Umbilical cord (tissue), 2 donors: ENCODE measurements around a stretch of chr12.

DNA sequence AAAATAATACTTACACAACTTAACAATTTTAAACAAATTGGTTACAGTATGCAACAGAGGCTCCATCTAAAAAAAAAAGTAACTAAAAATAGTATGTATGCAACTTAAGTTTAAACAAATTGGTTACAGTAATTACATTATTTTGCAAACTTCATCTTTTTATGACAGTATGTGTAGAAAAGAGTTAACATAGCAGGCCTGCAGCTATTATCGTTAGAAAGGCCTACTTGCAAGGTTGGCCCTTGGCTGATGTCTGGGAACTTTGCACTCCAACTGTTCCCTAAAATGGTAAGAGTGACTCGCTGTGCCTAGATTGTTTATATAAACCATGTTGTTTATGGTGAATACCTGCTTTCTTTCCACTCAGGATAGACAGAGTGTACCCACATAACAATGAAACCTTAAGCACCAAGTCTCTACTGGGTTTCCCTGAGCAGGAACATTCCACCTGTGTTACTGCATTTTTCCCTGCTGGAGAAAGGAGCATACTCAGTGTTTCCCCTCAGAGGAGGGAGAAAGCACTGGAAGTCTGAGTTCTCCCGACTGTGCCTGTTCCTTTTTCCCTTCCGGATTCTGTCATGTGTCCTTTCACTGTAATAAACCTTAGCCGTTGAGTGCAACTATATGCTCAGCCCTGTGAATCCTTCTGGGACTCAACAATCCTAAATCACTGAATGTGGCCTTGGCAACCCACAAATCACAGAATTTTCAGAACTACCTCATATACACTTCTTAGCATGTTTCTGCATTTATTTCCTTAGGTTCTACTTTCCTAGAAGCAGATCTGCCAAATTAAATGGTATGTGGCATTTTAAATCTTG, 32.8 kb downstream of the ERP29 start:
- RAMPAGE, long total RNA, result no peak

- RAMPAGE, long total RNA, result no peak
Observed at GRCh38 chr12:112916137-112916700, 9.5 kb downstream of the OAS1 start.

DNA sequence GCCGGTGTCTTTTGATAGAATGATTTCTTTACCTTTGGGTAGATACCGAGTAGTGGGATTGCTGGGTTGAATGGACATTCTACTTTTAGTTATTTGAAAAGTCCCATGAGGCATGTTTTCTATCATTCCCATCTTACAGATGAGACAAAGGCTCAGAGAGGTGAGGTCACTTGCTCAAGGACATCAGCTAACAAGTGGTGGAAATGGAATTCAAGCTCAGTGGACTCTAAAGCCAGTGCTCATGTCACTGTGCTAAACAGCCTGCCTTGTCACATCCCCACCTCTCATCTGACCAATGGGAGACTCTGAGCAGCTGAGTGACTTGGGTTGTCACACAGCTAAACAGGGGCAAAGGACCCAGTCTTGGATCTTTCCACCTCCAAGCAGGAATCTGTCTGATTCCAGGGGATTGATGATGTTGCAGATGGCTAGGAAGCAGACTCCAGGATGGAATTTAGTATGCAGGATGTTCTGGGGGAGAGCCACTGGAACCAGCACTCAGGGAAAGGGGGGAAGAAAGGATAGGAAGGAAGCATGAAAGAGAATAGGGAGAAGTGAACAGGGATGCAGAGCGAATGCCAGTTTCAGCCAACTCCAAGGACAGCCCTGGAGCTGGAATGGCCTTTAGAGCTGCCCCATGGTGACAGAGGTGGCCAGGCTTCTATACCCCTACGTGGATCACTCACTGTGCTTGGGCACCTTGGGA, 11.8 kb downstream of the OAS1 start:
- RAMPAGE, long total RNA, result no peak

DNA sequence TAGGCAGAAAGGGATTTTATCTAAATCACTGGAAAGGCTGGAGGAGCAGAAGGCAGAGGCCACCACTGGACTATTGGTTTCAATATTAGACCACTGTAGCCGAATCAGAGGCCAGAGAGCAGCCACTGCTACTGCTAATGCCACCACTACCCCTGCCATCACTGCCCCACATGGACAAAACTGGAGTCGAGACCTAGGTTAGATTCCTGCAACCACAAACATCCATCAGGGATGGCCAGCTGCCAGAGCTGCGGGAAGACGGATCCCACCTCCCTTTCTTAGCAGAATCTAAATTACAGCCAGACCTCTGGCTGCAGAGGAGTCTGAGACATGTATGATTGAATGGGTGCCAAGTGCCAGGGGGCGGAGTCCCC, 7.2 kb upstream of the OAS2 start:
- RAMPAGE, long total RNA, result no peak

- RAMPAGE, long total RNA, result no peak
Observed at GRCh38 chr12:113098340-113098826, 37.2 kb downstream of the RASAL1 start.

GRCh38 chr12:113158633-113159377, 9.3 kb downstream of the CFAP73 start:
- RAMPAGE, long total RNA, result no peak

- RAMPAGE, long total RNA, result no peak
Observed at GRCh38 chr12:113223935-113224415, 2.7 kb downstream of the TPCN1 start.

DNA sequence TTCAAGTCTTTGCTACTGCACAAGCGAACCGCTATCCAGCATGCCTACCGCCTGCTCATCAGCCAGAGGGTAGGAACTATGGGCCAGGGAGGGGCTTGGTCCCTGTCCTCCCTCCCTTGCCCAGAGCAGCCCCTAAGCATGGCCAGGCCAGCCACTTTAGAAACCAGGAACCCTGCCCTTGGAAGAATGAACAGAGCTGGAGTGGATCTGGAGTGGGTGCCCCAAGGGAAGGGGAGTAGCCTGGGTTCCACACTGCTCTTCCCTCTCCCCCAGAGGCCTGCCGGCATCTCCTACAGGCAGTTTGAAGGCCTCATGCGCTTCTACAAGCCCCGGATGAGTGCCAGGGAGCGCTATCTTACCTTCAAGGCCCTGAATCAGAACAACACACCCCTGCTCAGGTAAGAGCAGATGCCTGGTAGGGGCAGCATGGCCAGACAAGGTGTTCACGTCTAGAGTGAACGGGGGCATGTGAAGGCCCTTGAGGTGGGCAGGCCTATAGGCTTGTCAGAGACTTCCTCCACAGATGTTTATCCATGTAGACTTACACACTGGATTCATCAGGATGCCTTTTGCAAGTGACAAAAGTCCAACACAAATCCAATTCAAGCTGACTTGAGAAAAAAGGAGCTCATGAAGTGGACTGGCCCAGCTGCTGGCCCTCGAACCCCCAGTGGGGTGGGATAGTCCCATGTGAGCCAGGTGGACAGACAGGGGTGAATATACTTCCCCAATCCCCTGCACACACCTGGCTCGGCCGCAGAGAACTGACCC, 55.9 kb downstream of the TPCN1 start:
- RAMPAGE, long total RNA, result no peak

GRCh38 chr12:113292721-113293137, 42.2 kb downstream of the SLC8B1 start:
- RAMPAGE, long total RNA, result no peak

DNA sequence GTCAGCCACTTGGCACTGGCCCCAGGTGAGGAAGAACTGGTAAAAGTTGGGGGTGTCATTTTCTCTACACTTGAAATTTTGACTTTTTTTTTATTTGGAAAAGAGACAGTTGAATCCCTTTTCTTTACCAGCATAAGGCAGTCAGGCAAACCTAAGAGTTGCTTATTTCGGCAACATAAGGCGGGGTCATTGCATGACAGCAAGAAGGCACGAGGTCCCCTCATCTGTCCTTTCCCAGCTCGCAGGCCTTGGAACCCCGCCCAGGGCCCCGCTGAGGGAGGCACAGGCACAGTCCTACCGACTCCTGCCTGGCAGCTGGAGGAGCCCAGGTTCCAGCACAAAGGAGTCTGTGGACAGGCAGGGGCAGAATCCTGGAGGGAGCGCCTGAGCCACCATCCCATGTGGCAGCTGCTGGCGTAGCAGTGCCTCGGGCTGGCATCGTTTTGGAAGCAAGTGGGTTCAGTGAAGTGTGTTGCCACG, 36.2 kb downstream of the SLC8B1 start:
- RAMPAGE, long total RNA, result no peak

DNA sequence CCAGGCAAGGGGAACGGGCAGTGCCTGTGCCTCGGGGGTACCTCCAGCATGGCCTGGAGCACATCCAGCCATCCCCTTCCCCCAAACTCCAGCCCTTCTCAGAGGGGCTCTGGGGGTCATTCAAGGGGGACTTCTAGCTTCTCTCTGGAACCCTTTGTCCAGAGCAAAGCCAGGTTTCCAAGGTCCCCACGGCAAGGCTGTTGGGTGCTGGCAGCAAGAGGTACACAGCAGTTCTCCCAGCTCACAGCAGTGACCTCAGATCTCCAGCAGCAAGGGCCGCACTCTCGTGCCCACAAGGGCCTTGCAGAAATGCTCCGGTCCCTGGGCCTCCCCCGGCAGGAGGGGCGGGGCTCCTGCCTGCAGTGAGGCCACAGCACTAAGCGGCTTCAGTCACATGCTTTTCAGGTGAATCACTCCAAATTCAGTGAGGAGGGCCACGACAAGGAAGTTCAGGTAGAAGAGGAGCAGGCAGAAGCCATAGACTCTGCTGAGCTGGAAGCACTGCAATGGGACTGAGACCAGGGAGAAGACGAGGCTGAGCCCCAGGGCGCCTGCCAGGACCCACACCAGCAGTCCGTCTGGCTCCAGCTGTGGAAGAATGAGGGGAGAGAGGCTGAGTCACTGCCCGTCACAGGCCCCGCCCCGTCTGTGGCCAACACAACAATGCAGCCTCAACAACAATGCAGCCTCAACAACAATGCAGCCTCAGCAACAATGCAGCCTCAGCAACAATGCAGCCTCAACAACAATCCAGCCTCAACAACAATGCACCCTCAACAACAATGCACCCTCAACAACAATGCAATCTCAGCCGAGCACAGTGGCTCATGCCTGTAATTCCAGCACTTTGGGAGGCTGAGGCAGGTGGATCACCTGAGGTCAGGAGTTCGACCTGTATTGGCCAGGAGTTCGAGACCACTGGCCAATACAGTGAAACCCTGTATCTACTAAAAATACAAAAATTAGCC, 35.2 kb downstream of the SLC8B1 start:
- RAMPAGE, long total RNA, result no peak

- RAMPAGE, long total RNA, result no peak
Observed at GRCh38 chr12:113360090-113360474, 1.7 kb downstream of the PLBD2 start.

- RAMPAGE, long total RNA, result no peak
Observed at GRCh38 chr12:113391609-113392524, 11.8 kb downstream of the SDS start.

- RAMPAGE, long total RNA, result no peak
Observed at GRCh38 chr12:113860913-113861367, 105.2 kb downstream of the RBM19 start.

DNA sequence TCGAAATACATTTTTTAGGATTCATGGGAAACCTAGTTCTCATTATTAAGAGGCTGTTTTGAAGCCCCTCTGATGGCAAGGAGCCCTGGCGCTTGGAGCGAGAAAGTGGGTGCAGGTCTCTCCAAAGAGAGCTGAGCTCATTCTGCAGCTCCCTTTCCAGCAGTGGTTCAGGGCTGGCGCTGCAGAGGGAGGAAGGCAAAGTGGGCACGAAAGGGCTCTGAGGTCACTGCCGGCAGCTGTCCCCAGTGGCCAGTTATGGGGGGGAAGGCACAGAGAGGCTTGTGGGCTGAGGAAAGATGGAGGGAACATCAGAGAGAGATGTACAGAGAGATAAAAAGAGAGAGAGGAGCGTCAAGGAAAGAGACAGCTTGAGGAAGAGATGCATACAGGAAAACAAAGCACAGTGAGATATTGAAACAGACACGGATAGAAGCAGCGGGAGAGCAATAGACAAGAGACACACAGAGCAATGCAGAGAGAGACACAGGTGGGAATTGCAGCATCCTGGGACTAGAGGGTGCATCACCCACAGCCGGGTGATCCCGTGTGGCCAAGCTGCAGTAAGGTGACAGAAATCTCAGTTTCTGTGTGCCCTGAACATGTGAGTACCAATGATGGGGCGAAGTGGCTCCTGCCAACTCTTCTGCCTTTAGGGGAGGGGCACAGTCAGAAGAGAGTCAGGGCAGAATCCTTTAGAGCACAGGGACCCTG, 75.4 kb upstream of the TBX5 start:
- RAMPAGE, long total RNA, result no peak

GRCh38 chr12:114655773-114656610, 28.0 kb downstream of the TBX3 start:
- RAMPAGE, long total RNA, result no peak

DNA sequence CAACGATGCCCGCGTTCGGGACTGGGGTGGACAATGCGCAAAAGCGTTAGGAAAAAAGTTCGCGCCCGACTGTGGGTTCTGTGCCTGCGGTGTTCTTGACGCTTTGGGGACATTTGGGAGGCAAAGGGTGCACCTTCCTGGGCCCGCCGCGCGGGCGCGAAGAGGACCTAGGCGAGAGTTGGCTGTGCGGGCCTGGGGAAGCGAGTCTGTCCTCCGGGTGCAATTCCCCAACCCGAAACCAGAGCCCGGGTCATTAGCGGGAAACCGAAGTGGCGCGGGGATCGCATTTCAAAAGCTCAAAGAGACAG, 19.1 kb downstream of the TBX3 start:
- RAMPAGE, long total RNA, result no peak

DNA sequence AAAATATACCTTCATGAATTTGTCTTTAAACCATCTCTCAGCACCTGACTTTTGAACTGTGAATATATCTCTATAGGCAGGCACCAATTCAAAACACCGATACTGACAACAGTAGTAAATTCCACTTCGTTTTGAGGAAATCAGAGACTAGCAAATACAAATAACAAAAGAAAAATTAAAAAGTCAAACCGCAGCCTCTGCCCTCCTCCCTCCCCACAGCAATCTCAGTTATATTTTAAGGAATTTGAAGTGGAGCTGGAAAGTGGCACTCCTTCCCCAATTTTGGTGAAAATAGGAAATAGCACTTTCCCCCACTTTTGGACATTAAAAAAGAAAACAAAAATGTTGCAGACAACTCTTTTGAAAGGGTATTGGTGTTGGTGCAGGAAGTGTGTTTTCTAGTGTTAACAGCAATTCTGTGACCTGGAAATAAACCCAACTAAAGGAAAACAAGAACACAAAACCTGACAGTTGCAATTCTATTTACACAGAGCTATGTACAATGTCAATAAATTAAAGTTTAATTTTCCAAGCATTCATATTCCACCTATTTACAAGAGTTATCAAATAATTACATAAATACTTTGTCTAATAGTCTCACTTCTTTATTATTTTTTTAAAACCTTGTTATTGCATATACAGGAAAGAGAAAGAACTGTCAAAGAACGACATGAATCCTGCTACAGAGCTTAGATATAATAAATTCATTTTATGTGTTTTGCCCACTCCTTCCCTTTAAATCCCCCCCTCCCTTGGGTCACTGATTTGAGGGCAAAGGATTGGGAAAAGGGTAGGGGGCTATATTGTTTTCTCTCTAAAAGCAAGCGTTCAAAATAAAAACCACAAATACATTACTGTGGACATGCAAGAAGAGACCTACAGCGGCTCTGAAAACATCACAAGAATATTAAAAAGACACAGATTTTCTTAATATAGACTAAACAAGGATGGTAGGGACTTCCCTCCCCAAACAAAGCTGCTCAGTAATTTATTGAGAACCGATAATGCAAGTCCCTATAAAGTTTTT, 13.3 kb downstream of the TBX3 start:
- RAMPAGE, long total RNA, result no peak

DNA sequence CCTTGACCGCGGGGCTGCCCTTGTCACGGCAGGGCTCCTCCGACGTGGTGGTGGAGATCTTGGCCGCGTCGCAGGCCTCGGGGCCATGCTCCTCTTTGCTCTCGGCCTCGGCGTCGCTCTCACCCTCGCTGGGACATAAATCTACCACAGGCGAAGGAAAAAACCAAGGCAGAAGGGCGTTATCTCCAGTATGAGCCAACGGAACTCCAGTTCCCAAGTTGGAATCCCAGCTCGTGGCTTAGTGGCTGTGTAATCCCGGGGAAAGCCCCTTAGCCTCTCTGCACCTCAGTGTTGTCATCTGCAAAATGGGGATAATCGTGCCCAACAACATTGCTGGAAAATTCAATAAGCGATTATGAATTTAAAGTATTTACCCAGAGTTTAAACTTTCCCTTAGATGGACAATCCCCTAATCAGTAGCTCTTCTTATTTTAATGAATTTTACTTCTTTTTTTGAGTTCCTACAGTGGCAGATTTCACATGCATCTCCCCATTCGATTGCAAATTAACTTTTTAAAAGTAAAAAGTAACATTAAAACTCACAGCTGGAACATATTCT, 9.2 kb downstream of the TBX3 start:
- RAMPAGE, long total RNA, result no peak

- RAMPAGE, long total RNA, result no peak
Observed at GRCh38 chr12:114683286-114683648, 708 bp downstream of the TBX3 start.